Lower leg skin (tissue), 2 donors: ENCODE data around the gene HDAC1.

DNA sequence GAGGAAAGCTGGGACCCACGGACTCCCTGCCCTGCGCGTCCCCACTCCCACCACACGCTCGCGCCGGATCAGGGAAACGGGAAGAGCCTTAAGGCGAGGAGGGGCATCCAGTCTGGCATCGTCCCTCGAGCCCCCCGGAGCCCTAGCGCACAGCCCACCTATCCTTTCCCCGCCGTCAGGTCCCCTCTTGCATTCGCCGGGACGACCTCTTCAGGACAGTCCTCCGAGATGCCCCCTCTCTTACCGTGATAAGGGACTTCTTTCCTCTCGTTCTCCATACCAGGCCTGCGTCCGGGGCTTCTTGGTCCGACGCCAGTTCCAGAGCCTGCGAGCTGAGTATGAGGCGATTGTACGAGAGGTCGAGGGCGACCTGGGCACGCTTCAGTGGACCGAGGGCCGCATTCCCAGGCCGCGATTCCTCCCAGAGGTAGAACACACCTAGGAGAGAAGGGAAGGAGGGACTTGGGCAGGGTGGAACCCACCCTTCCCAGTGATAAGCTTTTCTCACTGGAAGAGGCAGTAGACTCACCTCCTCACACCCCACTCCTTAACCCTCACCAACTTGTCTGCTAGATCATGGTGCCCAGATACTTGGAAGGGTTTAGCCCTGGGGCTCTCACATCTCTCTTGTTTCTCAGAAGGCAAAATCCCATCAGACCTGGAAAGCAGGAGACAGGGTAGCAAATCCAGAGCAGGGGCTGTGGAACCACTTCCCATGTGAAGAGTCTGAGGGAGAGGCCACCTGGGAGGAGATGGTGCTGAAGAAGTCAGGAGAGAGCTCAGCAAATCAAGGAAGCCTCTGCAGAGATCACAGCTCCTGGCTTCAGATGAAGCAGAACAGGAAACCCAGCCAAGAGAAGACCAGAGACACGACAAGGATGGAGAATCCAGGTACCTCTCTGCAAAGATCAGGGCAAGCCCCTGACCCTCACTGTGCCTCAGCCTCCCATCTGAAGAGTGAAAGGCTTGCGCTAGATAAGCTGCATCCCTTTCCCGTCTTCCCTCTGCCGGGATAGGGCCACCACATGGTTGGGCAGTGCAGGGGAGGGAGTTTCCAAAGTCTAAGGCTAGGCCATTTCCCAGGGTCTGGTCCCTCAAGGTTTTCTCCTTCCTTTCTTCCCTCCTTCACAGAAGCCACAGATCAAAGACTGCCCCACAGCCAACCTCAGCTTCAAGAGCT, 790 bp downstream of the IQCC start:
- PRO-cap: no peak
- RAMPAGE, long total RNA, 2 experiments: no peak in any of the 2 experiments

GRCh38 chr1:32241083-32241911, 5.7 kb upstream of the FAM167B start:
- PRO-cap: bidirectional peak, plus-strand start at chr1:32241595, minus-strand start at chr1:32241454; unidirectional peak, minus-strand start at chr1:32241706
- RAMPAGE, long total RNA, 2 experiments: no peak in any of the 2 experiments

DNA sequence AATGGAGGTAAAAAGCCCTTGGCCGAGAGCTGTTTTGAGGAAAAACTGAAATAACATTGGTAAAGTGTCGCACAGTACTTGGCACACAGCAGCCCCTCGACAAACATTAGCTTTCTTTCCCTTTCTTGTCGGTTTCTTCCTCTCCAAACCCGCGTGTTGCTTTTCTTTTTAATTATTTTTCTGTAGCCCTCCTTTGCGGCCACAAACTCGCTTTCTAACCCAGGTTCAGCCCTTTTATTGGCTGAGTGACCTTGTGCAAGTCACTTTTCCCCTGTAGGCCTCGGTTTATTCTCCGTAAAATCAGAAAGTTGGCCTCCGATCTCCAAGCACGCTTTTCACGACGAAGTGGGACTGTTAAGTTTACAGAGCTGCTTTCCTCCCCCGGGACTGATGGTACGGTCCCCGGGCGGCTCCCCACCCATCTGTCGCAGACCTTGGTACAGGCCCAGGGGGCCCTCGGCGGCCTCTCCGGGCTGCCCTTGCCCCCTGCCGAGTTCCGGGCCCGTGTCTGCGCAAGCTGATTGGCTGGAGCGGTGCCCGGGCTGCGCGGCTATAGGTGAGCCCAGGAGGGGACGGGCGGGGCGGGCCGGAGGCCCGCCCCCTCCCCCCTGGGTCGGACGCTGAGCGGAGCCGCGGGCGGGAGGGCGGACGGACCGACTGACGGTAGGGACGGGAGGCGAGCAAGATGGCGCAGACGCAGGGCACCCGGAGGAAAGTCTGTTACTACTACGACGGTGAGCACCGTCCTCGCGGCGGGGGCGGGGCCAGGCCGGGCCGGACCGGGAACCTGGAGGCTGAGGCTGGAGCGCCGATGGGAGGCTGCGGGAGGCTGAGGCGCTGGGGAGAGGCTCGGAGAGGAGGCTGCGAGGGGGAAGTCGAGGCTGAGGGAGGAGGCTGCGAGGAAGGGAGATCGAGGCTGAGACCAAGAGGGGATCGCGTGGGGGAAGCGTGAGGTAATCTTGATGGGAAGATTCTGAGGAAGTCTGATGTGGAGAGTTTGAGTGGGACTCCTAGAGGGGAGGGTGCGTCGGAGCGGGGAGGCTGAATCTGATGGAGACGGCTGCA, at the start of gene HDAC1:
Gene HDAC1 (plus strand): TSS at position 599 of the 1,065 bp plus-strand sequence.
- PRO-cap: bidirectional peak, plus-strand start at position 656 of the sequence, minus-strand start at position 719 of the sequence
- RAMPAGE, long total RNA, 2 experiments: start-site peak on the plus strand in 2 of 2 experiments, centred at positions 630 to 642 of the sequence, 177 to 194 reads per replicate

DNA sequence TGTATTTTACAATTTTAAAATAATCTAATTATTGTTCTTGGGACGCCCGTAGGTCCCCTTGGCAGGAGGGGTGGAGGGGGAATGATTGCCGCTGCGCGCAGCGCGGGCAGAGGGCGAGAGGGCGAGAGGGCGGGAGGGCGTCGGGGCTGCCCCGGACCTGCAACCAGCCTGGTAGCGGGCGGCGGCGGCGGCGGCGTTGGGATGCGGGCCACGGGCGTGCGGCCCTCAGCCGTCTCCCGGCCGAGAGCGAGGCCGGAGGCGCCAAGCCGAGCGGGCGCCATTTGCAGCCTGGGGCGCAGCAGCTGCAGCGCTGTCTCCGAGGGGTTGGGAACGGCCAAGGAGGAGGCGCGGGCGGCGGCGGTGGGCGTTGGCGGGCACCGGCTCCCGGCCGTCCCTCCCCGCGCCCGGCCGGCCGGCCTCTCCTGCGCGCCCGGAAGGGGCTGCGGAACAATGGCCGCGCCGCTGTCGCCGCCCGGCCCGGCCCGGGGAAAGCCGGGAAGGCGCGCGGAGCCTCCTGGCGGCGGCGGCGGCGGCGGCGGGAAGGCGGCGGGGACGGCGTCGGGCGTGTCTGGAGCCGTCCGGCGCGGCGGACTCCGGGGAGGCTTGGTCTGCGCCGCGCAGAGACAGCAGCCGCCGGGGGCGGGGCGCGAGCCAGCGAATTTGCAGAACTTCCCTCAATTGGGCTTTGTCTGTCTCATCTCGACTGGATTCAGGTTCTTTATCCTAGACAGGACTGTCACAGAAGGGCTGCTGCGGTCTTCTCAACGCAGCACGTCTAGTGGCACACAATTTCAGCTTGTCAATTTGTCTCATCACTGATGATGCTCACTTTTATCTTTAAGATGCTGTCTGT, 35.7 kb downstream of the ZBTB8B start:
- PRO-cap: bidirectional peak, plus-strand start at position 327 of the sequence, minus-strand start at position 285 of the sequence; bidirectional peak, plus-strand start at position 626 of the sequence, minus-strand start at position 421 of the sequence
- RAMPAGE, long total RNA, 2 experiments: no peak in any of the 2 experiments

DNA sequence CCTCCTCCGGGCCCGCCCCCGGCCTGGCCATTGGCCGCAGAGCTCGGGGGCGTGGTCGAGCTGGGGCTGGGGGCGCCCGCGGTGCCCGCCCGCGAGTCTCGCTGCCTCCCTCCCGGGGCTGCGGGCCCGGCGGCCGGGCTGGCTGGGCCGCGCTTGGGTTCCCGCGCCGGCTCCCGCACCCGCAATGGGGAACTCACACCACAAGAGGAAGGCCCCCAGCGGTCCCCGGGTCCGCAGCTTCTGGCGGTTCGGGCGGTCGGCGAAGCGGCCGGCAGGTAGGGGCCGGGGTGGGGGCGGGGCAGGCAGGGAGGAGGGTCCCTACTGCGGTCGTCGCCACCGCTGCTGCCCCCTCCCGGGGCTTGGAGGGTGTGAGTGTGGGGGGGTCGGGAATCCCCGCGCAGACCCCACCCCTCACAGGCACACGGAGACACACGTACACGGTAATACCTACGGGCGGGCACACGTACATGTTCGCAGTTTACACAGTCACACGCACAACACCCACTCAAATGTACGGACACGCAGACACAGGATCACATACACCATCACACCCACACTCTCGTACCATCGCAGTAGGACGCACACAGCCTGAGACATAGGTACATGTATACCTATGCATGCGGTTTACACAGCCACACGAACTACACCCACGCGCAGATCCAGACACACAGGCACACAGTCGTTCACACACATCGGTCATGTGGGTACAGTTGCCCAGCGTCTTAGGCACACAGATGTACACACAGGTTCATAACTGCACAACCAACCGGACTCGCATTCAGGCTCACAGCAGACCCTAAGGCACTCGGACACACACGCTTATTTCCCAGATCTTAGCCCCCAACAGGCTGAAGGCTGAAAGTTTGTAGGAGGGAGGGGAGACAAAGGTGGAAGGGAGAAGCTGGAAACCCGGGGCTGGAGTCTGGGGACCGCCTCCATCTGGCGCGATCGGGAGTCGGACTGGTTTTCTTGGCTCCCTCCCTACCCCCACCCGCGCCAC, 12.6 kb downstream of the KIAA1522 start:
- PRO-cap: bidirectional peak, plus-strand start at position 115 of the sequence, minus-strand start outside the sequence; bidirectional peak, plus-strand start at position 672 of the sequence, minus-strand start at position 670 of the sequence; bidirectional peak, plus-strand start outside the sequence, minus-strand start at position 941 of the sequence
- RAMPAGE, long total RNA, 2 experiments: start-site peak on the plus strand in 2 of 2 experiments, centred at positions 110 to 246 of the sequence, 42 to 774 reads per replicate

DNA sequence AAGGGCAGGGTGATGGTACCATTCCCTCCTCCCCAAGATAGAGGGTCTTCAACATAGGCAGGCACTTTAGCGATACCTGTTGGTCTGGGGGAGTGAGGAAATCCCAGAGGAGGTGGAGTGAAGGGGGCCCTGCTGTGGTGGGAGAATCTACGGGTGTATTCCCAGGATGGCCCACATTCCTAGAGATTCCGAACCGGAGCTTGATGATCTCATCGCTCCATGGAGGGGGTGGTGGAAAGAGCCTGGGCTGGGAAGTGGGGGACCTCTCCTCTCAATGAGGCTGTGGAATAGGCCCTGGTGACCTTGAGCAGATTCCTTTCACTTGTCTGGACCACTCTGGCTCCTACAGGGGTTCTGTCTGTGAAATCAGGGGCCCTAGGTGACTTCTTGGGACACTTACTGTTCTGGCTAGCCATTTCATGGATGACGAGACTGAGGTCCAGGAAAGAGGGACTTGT, 13.6 kb downstream of the KIAA1522 start:
- PRO-cap: no peak
- RAMPAGE, long total RNA, 2 experiments: no peak in any of the 2 experiments

GRCh38 chr1:32760053-32760674, 18.5 kb downstream of the KIAA1522 start:
- PRO-cap: bidirectional peak, plus-strand start at chr1:32760375, minus-strand start at chr1:32760254
- RAMPAGE, long total RNA, 2 experiments: no peak in any of the 2 experiments

- PRO-cap: no peak
- RAMPAGE, long total RNA, 2 experiments: no peak in any of the 2 experiments
Observed at GRCh38 chr1:32775159-32776348, 33.9 kb downstream of the KIAA1522 start.

DNA sequence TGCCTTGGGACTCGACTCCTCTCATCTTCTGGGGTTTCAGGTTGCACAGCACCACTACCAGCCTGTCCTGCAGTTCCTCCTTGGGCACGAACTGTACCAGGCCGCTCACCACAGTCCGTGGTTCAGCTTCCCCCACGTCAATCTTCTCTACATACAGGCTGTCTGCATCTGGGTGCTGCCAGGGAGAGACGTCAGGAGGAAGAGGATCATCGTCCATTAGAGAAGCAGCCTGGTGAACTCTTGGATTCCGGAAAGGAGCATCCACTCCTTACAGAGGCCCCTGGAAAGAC, 37.1 kb downstream of the YARS1 start:
- PRO-cap: no peak
- RAMPAGE, long total RNA, 2 experiments: no peak in any of the 2 experiments

DNA sequence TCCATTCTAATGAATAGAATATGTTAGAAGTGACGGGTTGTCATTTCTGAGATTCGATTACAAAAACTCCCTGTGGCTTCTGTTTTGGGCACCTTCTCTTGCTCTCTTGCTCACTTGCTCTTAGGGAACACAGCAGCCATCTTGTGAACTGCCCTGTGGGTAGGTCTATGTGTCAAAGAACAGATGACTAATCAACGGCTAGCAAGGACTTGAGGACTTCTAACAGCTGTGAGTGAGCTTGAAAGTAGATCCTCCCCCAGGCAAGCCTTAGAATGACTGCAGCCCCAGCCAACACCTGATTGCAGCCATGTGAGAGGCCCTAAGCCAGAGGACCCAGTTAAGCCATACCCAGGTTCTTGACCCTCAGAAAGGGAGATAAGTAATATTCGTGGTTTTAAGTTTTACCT, 49.4 kb downstream of the AZIN2 start:
- PRO-cap: no peak
- RAMPAGE, long total RNA, 2 experiments: no peak in any of the 2 experiments

DNA sequence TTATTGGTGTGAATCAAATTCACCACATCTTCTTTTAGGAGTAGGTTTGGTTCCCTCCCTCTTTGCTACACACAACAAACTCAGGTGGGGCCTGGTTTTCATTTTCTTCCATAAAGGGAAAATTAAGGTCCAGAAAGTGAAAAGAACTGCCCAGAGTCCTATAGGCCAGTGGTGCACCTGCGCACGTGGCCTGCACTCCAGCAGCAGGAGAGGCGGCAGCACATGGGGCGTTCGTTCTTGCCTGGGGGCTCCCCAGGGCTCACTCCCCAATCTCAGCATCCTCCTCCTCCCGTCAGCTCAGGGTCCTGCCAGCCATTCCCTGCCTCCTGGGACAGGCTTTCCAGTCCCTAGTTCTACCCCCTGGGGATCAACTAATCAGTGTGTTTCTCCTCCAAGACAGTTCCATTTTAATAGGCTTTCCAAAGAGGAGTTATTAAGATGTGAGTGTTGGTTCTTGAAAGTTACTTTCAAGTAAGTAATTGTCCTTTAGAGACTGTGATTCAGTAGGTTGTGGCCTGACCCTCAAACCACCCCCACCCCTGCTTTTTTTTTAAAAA, 1.2 kb upstream of the A3GALT2 start:
- PRO-cap: no peak
- RAMPAGE, long total RNA, 2 experiments: no peak in any of the 2 experiments

DNA sequence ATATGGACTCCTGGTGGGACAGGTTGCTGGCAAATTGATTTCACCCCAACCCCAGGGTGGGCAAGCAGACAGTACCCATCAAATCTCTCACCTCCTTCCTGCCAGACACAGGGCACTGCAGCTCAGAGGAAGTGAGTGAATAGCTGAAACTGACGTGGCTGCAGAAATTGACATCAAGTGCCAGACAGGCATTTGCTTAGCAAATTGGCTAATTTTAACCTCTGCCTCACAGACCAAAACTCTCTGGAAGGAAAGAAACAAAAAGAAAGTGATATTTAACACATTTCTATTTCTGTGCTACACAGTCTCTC, 39.0 kb downstream of the HMGB4 start:
- PRO-cap: no peak
- RAMPAGE, long total RNA, 2 experiments: no peak in any of the 2 experiments

DNA sequence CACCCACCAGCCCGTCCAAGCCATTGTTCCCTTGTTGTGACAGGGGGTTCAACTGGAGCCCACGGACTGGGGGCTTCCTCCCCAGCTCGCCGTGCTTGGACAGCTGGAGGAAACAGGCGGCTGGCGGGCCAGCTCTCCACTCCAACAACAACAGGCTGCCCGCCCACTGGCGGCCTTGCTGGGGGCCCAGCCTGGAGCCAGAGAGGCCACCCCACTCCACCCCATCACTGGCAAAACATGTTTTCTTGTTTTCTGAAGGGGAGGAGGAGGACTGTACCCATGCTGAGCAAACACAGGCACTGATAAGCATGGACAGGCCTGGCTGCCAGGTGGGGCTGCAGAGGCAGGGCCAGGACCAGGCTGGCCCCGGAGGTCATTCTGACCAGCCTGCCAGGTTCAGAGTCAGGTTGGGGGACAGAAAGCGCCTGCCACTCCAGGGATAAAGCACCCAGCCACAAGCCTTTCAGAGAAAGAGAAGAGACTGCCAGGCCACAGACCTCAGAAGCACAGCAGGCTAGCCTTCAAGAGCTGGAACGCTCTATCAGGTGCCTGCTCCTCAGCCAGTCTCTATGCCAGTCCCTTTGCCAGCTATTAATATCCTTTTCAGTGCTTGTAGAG, 32.8 kb downstream of the GJA4 start:
- PRO-cap: no peak
- RAMPAGE, long total RNA, 2 experiments: no peak in any of the 2 experiments

DNA sequence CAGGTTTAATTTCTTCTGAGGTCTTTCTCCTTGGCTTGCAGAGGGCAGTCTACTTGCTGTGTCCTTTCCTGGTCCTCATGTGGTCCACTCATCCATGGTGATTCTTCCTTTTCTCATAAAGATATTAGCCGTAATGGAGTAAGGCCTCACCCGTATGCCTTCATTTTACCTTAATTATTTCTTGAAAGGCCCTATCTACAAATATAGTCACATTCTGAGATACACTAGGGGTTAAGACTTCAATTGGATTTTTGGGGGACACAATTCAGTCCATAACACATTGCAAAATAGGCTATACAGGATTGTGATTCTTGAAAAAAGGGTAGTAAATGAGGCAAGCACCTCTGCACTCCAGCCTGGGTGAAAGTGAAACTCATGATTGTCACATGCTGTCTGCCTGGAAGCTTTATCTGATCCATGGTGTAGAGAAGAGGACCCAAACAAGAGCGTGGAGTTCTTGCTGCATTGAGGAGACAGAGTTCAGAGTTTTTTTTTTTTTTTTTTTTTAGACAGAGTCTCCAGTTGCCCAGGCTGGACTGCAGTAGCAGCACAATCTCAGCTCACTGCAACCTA, 30.8 kb downstream of the SFPQ start:
- PRO-cap: no peak
- RAMPAGE, long total RNA, 2 experiments: no peak in any of the 2 experiments

GRCh38 chr1:35180248-35180673, 12.7 kb downstream of the SFPQ start:
- PRO-cap: no peak
- RAMPAGE, long total RNA, 2 experiments: no peak in any of the 2 experiments

- PRO-cap: bidirectional peak, plus-strand start at chr1:35192147, minus-strand start at chr1:35192090
- RAMPAGE, long total RNA, 2 experiments: no peak in any of the 2 experiments
Observed at GRCh38 chr1:35191606-35192316, 1.2 kb downstream of the SFPQ start.

DNA sequence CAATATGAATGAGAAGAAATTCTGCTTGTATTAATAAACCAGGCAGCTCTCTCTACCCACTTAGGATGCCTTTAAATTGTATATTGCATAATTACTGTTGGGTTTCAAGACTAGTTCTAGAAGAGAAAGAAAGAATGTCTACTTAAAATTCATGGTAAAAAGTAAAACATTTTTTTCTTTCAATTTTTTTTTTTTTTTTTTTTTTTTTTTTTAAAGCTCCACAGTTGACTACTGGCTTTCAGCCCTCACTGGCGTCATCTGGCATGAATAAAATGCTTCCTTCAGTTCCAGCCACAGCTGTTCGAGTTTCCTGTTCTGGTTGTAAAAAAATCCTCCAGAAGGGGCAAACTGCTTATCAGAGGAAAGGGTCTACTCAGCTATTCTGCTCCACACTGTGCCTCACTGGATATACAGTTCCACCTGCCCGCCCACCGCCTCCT, 101.7 kb downstream of the ZMYM4 start:
- PRO-cap: no peak
- RAMPAGE, long total RNA, 2 experiments: no peak in any of the 2 experiments

DNA sequence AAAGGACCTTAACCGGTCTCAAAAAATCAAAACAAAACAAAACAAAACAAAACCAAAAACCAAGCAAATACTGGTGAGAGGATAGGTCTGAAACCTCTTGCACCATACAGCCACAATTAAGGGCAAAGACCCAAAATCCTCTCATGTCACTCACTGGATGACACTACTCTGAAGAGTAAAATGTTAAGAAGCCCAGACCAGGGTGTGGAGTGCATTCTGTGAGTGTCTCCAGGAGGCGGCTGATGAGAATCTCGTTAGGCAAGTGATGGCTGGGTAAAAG, 95.3 kb downstream of the KIAA0319L start:
- PRO-cap: no peak
- RAMPAGE, long total RNA, 2 experiments: no peak in any of the 2 experiments

DNA sequence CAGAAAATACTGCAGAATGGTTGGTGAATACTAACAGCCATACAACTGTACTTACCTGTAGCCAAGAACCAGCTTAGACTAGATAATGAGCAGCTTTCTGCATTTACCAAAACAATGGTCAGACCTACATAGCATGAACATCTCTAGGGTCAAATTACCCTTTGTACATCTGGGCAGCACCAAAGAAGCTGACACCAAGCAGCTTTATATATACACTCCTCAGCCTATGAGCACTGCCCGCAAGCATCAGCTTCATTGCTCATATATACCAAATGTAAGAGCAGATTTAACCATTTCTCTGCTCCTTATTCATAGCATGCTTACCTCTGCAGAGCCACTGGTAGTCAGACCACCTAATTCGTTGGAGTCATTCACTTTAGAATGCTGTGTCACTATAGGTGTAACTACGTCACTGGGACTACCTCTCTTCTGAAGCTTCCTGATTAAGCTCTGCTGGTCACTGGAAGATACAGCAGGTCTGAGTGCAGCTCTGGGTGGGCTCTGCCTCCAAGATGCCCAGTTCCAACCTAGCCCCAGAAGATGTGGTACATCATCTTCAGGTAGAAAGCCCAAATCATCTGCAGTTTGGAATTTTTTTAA, 50.8 kb downstream of the KIAA0319L start:
- PRO-cap: no peak
- RAMPAGE, long total RNA, 2 experiments: no peak in any of the 2 experiments

GRCh38 chr1:35554854-35555347, 2.3 kb downstream of the KIAA0319L start:
- PRO-cap: no peak
- RAMPAGE, long total RNA, 2 experiments: no peak in any of the 2 experiments